ENCODE data around the genes RABEPK, MVB12B and ZBTB34.

DNA sequence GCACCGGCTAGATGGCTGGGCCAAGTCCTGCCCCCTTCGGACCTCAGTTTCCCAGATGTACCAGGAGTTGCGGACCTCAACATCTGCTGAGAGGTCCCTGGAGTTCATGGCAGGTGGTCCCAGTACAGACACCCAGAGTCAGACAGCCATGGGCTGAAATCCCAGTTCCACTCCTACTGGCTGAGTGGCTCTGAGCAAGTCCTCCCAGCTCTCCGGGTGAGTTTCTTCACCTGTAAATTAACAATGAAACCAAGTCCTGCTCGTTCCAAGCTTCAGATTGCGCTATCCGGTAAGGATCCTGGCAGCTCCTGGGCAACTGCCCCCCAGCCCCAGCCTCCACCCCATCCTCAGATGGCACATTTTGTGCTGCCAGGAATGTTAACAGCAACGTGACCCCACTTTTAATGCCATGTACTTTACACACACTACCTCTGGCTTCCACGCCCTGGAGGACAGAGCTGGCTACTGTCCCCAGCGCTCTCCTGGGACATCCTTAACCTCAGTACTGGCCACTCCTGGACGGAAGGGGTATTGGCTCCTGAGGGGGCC is 727 bp upstream of the WDR38 start:
- PRO-cap: no peak
- RRBS: 95% methylated on average over 3 of the region's 11 CpGs

GRCh38 chr9:124868180-124869565 is 6.7 kb downstream of the ARPC5L start:
- PRO-cap: bidirectional peak, plus-strand start at chr9:124868657, minus-strand start at chr9:124868507; bidirectional peak, plus-strand start at chr9:124868860, minus-strand start at chr9:124868814; bidirectional peak, plus-strand start at chr9:124869215, minus-strand start at chr9:124869006
- RRBS: 3% methylated on average over 53 of the region's 112 CpGs

DNA sequence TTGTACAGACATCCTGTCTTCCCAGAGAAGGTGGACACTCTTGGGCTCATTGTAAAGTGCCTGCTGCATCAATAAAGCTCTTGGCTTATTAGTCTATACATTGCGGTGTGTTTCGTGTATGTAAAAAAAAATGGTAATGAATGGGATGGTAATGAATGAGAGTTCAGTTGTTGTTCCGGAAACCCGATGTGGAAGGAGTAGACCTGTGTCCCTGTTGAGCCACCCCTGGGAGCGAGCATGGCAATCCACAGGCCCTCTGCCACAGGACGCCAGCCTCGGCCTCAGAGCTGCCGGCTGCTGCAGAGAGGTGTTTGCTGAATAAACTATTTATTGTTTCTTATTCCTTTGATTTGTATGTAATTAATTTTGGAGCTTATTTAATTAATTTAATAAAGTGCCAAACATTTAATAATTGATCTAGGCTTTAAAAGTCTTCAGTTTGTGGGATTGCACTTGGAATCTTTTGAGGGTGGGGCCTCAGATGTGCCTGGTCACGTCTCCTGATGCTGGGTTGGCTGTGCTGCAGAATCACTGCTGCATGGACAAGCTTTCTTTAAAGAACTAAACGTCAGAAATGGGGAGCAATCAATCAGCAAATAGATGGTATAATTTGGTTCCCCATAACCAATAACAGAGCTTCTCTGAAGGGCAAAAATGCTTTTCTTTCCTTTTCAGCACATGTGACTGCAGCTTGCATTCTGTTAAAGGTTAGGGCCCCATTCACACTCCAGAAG is 15.6 kb downstream of the ARPC5L start:
- PRO-cap: no peak
- RRBS: 100% methylated on average over 5 of the region's 10 CpGs

DNA sequence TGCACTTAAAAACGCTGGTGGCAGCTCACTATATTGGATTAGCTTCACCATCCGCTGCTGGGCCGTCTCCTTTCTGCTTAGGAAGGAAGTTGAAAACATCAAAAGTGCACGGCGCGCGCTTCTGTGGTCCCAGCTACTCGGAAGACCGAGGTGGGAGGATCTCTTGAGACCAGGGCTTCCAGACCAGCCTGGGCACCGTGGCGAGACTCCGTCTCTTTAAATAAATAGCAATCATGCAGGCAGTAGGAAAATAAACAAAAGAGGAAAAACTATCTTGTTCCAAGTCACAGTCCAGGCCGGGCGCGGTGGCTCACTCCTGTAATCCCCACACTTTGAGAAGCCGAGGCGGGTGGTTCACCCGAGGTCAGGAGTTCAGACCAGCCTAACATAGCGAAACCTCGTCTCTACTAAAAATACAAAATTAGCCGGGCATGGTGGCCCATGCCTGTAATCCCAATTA is 847 bp upstream of the GOLGA1 start:
- PRO-cap: bidirectional peak, plus-strand start at position 127 of the sequence, minus-strand start outside the sequence; unidirectional peak, minus-strand start at position 218 of the sequence
- RRBS: no CpG with 5 or more reads among the region's 21 CpGs

GRCh38 chr9:124942160-124942740 is 1.4 kb upstream of the GOLGA1 start:
- PRO-cap: unidirectional peak, minus-strand start at chr9:124942448
- RRBS: no CpG with 5 or more reads among the region's 10 CpGs

DNA sequence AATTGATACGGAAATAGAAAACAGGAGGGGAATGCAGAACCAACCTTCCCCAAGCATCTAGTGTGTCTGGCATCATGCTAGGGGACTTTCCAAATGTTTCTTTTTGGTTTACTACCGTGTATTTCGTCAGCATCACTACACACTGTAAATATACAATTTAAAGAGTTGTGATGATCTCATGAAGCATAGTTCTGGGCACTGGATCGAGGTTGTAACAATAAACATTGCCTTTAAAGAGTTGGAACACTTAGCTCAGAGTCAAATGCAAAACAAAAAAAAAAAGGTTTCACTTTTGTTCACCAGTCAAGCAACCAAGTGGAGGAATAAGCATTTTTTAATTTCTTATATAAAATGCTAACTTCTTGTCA is 2.9 kb upstream of the SCAI start:
- PRO-cap: no peak
- RRBS: no CpG with 5 or more reads among the region's 4 CpGs

GRCh38 chr9:125200085-125200683 is at the start of gene RABEPK:
Gene RABEPK, plus strand, starts transcription at chr9:125200542.
- PRO-cap: bidirectional peak, plus-strand start at chr9:125200213, minus-strand start at chr9:125200289; bidirectional peak, plus-strand start at chr9:125200585, minus-strand start at chr9:125200439
- RRBS: 3% methylated on average over 21 of the region's 39 CpGs

DNA sequence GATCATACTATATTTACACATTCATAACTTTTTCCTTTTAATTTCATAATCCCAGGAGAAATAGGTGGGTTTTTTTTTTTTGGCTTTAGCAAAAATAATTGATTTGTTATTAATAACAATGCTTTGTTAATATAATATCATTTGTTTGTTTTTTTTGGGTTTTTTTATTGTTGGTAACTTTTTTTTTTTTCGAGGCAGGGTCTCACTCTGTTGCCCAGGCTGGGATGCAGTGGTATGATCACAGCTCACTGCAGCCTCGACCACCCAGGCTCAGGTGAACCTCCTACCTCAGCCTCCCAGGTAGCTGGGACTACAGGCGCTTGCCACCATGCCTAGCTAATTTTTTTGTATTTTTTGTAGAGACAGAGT is 14.8 kb downstream of the RABEPK start:
- PRO-cap: no peak
- RRBS: no CpG with 5 or more reads among the region's 3 CpGs

- PRO-cap: no peak
- RRBS: no CpG with 5 or more reads among the region's 4 CpGs
These were observed 3.2 kb downstream of the HSPA5 start for GRCh38 chr9:125237924-125238445.

DNA sequence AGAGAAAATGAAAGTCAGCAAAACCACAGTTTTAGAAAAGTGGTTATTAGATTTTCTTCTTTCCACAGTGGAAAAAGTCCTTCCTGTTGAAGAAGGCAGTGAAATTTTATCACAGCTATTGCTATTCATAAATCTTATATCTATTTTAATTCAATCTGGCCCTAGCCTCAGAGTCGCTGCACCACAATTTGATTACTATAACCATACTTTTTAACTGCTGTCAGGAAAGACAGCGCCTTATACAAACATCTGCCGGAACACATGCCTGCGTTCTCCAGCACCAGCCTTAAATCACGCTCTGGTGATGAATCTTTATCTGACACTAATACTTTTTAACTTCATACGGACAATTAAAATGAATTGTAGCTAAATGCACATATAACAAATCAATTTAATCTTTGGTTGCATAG is 60.3 kb downstream of the MAPKAP1 start:
- PRO-cap: no peak
- RRBS: no CpG with 5 or more reads among the region's 6 CpGs

DNA sequence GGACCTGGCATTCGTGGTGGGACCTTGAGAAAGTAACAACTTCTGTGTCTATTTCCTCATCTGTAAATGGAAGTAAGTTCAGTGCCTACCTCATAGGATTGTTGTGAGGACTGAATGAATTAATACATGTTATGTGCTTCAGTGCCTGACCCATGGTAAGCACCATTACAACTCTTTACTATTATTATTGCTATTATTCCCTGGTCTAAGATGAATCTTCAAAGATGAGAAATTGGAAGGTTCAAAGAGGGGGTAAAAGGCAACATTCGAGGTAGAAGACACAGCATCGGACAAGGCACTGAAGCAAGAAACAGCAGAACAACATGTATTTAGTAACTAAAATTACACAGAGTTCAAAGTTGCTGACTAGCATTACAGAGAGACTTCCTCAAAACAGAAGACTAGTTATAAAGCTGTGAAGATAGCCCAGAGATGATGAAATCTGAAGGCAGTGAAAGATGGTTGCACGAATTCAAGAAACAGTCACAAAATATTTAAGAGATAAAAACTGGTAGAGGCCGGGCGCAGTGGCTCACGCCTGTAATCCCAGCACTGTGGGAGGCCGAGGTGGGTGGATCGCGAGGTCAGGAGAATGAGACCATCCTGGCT is 16.4 kb downstream of the MAPKAP1 start:
- PRO-cap: no peak
- RRBS: no CpG with 5 or more reads among the region's 10 CpGs

GRCh38 chr9:125704024-125704801 is 2.8 kb downstream of the MAPKAP1 start:
- PRO-cap: no peak
- RRBS: no CpG with 5 or more reads among the region's 8 CpGs

DNA sequence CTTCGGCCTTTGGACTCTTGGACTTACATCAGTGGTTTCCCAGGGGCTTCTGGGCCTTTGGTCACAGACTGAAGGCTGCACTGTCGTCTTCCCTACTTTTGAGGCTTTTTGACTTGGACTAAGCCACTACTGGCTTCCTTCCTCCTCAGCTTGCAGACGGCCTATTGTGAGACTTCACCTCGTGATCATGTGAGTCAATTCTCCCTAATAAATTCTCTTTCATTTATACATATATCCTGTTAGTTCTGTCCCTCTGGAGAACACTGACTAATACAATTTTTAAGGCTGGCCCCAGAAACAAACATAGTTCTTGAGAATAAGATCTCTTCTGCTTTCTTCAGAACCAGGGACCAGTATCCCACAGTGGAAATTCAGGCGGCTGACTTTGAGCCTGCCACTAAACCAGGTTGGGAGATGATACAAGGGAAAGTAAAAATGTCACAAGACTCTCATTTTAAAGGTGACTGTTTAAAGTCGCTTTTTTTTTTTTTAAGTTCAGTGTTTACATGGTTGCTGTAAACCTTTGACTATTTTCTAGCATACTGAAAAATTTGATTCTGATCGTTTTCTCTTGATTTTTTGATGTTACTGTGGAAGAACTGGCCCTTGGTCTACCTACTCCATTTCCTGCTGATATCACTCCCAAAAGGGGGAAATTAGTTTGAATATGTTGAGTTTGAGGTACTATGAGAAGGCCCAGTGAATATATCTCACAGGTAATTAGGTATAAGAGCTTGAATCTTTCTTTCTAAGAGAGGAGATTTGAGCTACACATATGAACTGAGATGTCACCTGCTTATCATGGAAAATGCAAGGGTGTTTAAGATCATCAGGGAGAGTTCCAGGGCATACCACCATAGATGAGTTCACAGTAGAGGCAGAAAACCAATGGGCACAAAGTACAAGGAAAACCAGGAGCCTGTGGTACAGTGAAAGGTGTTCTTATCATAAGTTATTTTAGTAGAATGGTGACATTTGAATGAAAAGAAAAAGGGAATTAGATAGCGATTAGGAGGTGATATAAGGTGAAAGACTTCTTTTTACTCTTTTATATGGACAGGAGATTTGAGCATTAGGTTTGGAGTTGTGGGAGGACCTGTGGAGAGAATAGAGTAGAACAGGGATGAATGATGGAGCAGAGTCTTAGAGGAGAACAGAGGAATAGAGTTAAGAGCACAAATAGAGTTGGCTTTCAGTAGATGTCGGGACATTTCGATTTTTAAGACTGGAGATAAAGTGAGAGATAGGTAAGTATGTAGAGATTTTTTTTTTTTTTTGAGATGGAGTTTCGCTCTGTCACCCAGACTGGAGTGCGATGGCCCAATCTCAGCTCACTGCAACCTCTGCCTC is 38.8 kb downstream of the PBX3 start:
- PRO-cap: no peak
- RRBS: no CpG with 5 or more reads among the region's 12 CpGs

- PRO-cap: no peak
- RRBS: no CpG with 5 or more reads among the region's 5 CpGs
These were observed 182.4 kb downstream of the PBX3 start for GRCh38 chr9:125929519-125929971.

GRCh38 chr9:126326432-126327502 is at the start of gene MVB12B:
Gene MVB12B, plus strand, starts transcription at chr9:126326829.
- PRO-cap: bidirectional peak, plus-strand start at chr9:126326940, minus-strand start at chr9:126326781; bidirectional peak, plus-strand start at chr9:126327010, minus-strand start at chr9:126327009; bidirectional peak, plus-strand start at chr9:126327141, minus-strand start at chr9:126327067; unidirectional peak, minus-strand start at chr9:126327211; unidirectional peak, minus-strand start at chr9:126327360; unidirectional peak, minus-strand start at chr9:126327409
- RRBS: 4% methylated on average over 49 of the region's 140 CpGs

DNA sequence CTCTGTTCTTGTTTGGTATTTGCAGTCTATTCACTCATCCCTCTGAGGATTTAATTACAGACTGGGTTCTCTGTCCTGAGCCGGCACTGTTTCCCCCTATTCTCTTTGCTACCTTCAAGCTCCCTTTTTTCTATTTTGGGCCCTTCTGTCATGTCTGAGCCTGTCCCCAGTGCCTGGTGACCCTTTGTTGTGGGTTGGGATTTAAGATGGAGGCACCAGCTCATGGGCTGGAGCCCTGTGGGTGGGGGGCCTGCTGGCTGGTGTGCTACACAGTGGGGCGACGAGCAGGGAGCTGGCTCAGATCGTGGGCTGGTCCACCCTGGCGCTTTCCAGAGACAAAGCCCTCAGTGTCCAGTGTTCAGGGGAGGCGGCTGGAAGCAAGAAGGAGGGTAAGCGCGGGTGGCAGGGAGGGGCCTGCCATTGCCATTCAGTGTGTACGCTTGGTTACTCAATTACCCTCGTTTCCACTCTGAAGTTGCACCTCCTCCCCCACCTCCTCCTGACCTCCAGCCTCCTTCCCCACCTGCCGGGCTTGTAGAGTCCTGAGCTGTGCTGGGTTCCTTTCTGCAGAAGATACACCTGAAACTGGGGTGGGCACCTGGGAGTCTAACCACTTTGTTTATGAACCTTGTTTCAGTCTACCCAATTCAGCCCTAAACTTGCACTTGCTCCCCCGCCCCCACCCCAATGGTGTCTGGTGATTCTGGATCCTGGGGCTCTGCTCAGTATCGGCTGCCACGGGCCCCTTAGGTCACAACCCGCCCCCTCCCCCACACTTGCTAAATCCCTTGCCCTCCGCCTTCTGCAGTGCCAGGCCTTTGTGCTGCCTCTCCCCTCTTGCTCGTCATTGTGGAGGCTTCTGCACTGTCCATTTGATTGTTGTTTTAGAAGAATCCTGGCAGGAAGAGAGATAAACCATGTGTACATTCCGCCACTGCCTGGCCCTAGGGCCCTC is 49.9 kb downstream of the MVB12B start:
- PRO-cap: no peak
- RRBS: no CpG with 5 or more reads among the region's 18 CpGs

- PRO-cap: no peak
- RRBS: no CpG with 5 or more reads among the region's 6 CpGs
These were observed 52.4 kb upstream of the ZBTB43 start for GRCh38 chr9:126752283-126752912.

DNA sequence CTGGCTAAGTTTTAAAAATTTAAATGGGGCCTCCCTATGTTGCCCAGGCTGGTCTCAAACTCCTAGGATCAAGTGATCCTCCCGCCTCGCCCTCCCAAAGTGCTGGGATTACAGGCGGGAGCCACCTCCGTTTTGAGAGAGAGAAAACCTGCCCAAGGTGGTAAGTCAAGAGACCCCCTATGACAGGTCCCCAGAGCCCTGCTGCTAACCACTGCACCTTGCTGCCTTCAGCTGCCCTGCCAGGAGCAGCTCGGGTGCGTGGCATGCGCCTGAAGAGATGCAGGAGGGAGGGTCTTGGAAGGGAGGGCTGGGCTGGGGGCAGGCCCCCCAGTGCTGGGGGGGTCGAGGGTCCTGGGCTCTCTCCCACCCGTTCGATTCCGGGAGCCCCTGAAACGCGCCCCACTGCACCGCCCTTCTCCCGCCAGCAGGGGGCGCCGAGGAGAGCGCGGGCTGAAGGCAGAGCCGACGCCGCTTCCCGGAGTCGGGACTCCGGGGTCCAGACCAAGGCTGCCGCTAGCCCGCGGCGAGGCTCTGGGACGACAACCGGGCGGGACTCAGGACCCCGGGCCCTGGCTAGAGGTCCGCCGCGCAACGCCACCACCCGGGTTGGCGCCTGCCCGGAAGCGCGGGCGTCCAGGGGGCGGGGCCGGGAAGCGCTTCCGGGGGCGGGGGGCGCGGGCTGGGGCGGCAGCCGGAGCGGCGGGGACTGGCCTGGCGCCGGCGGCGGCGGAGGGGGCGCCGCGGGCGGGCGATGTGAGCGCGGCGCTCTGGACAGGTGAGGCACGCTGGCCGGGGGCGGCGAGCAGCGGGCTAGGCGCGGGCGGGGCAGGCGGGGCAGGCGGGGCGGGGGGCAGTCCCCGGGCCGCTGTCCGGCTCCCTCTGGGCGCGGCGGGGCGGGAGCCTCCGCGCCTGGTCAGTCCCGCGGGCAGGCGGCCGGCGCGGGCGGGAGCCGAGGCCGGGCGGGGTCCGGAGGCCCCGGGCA is at the start of gene ZBTB34:
Gene ZBTB34, plus strand, starts transcription at position 675 of the 982 bp plus-strand sequence.
- PRO-cap: bidirectional peak, plus-strand start at position 487 of the sequence, minus-strand start at position 608 of the sequence
- RRBS: 3% methylated on average over 59 of the region's 99 CpGs

GRCh38 chr9:126956750-126957645 is 42.4 kb downstream of the RALGPS1 start:
- PRO-cap: no peak
- RRBS: no CpG with 5 or more reads among the region's 10 CpGs

GRCh38 chr9:126993888-126994689 is 79.5 kb downstream of the RALGPS1 start:
- PRO-cap: no peak
- RRBS: no CpG with 5 or more reads among the region's 10 CpGs